ENCODE measurements around a stretch of chr7.

DNA sequence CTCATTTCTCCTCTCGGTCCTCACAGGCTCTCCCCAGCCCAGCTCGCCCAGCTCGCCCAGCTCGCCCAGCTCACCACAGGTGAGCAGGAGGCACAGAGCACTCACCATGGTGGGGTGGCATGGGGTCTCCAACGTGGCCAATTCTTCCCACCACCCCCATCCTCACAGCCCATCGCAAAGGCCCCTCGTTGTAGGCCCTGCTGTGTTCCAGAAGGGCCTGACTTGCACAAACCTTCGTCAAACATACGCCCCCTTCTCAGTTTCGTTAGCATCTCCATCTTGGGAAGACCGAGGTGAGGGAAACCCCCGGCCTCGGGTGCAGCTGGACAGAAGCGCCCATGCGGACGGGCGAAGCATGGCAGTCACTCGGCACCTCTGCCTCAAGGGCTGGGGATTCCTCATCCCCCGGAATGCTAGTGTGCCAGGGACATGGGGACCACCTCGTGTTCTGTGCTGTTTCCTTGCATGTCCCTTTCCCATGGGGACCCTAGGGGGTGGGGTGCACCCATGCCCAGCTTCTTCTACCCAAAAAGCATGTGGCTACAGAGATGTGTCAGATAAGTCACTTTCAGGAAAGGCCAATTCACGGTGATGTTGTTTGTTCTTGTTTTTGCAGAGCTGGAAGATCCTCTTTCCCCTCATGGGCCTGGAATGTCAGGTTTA is 304.5 kb downstream of the TNS3 start:
- RRBS, result 100% methylated on average over 4 of the region's 21 CpGs

- RRBS, result no CpG with 5 or more reads among the region's 2 CpGs
Measured at GRCh38 chr7:47326162-47326632, 255.7 kb downstream of the TNS3 start.

DNA sequence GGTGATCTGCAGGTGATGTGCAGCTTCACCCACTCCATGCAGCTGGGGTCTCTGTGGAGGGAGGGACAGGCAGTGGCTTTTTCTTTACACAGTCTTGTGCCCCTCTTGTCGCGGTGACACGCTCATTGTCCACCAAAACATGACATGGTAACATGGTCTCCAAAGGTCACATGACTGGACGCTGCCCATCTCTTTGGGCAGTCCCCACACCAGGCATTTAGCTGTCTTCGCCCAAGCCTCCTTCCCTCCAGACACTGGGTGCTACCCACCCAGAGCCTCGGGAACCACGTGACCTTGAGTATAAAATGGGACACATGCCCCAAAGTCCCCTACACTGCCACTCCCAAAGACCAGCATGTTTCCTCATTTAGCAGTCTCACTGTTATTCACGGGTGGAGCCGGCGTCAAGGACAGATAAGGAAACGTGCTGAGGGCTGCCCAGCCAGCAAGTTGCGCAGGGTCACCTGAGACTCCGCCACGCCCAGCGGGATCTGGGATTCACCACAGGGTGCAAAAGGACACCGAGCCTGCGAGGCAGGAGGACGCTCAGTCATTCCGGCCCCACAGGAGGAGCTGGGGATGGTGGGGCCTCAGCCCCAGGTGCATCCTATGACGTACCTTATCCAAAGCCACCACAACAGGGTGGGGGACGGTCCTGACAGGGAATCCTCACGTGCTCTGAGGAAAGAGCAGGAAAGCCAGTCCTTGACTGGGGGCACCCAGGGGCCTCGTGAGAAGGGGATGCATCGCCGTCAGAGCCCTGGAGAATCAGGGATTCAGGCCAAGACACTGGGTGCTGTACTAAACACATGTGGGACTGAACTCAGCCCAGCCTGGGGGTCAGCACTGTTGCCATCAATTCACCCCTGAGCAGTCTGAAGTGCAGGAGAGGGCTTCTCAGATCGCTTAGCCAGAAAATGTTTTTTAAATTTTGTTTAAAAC is 226.9 kb downstream of the TNS3 start:
- RRBS, result no CpG with 5 or more reads among the region's 26 CpGs

DNA sequence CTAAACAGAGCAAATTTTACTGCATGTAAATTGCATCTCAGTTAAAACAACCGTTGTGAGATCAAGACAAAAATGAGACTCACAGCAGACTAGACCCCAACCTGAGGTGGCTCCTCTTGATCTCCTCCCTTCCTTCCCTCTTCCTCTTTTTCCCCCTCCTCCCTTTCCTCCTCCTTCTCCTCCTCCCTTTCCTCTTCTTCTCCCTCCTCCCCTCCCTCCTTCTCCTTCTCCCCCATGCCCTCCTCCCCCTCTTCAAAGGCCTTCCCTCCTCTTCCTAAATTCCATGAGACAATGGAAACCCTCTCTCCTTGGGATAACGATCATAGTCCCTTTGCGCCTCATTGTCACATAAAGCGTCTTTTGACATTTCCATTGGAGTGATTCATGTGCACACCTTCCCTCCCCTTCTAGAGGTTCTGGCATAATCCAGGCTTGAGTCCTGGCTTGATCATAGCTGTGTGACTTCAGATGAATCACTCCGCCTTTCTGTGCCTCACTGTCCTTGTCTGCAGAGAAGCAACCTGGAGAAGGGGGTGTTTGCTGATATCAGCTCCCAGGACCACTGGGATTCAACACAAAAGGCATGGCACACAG is 204.3 kb downstream of the TNS3 start:
- RRBS, result no CpG with 5 or more reads among the region's 5 CpGs

DNA sequence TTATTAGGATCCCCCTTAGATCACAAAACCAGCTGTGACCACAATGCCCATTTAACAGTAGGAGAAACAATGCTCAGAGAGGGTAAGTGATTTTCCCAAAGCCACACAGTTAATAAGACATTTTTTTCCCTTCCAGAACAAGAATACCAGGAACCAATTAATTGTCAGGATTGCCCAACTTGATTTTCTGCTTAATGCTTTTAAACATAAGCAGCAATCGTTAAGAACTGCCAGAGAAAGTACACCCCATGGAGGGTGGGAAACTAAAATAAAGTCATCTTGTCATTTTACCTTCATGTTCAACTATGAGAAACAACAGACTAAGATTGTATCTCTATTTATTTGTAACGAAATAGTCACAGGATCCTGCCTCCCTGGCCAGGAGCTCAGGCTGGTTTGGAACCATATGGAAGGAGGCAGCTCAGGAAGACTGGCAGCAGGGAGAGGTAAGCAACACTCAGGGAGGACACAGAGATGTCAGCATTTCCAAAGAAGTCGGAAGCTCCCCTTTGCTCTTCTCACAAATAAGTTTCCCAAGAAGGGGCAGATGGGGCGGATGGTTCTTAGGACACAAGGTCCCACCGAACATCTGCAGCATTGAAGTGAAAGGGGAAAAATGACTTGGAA is 129.6 kb downstream of the TNS3 start:
- RRBS, result no CpG with 5 or more reads among the region's 5 CpGs

- RRBS, result no CpG with 5 or more reads among the region's 7 CpGs
Measured at GRCh38 chr7:47477889-47478488, 103.9 kb downstream of the TNS3 start.

- RRBS, result no CpG with 5 or more reads among the region's 3 CpGs
Measured at GRCh38 chr7:47552518-47552769, 29.5 kb downstream of the TNS3 start.

- RRBS, result 5% methylated on average over 3 of the region's 42 CpGs
Measured at GRCh38 chr7:47571208-47572526, 10.2 kb downstream of the TNS3 start.

GRCh38 chr7:47965183-47965573 is 14.2 kb downstream of the HUS1 start:
- RRBS, result no CpG with 5 or more reads among the region's 6 CpGs

GRCh38 chr7:47971176-47971547 is 8.3 kb downstream of the HUS1 start:
- RRBS, result no CpG with 5 or more reads among the region's 3 CpGs

DNA sequence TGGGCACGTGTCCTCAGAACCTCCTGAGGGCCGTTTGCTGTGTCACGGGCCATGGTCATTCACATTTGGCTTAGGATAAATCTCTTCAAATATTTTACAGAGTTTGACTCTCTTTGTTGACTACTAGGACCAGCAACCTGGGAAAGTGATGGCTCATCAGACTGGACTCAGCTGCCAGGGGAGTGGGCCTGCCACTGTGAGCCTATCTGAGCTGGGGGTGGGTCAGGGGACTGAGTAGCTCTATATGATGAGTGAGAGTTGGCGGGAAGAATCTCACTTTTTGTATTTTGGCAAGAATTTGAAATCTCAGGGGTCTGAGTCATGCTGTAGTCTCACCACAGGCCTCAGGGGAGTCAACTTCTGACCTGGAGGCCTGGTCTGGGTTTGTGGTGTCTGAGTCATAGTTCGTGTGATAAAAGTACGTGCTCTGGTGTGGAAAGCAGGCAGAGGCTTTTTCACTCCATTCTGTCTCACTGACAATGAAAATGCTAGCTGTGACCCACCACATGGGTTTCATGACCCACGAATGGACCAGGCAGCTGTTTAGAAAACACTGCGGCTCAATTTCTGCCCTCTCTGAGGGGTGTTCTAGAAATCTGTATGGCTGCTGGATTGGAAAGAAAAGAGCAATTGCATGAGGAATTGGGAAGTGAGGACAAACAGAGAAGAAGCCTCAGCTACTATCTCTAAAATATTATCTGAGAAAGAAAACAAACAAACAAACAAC is 4.1 kb upstream of the UPP1 start:
- RRBS, result no CpG with 5 or more reads among the region's 8 CpGs

DNA sequence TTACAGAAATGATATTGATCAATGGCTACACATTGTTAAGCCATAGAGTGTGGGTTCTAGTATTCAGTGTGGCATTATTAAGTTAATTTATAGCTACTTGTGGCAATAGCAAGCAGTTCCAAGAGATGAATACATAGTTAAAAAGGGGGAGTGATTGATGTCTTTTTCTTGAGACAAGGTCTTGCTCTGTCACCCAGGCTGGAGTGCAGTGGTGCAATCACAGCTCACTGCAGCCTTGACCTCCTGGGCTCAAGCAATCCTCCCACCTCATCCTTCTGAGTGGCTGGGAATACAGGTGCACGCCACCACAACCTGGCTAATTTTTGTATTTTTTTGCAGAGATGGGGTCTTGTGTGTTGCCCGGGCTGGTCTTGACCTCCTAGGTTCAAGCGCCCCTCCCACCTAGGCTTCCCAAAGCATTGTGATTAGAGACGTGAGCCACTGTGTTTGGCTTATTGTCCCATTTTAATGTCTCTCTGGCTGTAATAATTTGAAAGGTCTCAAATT is 21.7 kb downstream of the UPP1 start:
- RRBS, result no CpG with 5 or more reads among the region's 4 CpGs

- RRBS, result no CpG with 5 or more reads among the region's 25 CpGs
Measured at GRCh38 chr7:49772455-49773220, 800 bp upstream of the VWC2 start.

DNA sequence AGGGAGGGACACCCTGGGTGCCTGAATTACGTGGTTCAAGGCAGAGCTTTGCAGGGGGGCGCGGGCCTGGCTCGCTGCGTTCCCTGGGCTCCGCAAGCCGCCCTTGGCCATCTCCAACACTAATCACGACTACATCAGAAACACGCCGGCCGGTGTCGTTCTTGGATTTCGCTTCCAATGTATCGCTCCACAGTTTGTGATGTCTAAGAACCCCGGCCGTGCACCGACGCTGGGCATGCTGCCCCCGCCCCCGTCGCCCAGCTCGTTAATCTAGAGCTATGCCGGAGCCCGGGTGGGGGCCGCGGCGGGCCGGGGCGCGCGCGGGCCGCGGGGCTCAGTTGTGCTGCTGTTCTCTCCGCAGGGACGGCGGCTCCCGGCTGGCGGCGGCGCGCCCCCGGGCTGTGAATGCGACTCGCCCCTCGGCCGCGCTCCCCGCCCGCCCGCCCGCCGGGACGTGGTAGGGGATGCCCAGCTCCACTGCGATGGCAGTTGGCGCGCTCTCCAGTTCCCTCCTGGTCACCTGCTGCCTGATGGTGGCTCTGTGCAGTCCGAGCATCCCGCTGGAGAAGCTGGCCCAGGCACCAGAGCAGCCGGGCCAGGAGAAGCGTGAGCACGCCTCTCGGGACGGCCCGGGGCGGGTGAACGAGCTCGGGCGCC is 1.7 kb downstream of the VWC2 start:
- RRBS, result 10% methylated on average over 39 of the region's 69 CpGs

- RRBS, result no CpG with 5 or more reads among the region's 16 CpGs
Measured at GRCh38 chr7:50305373-50306118, 1.0 kb downstream of the IKZF1 start.

- RRBS, result no CpG with 5 or more reads among the region's 1 CpG
Measured at GRCh38 chr7:50310980-50311417, 6.5 kb downstream of the IKZF1 start.

DNA sequence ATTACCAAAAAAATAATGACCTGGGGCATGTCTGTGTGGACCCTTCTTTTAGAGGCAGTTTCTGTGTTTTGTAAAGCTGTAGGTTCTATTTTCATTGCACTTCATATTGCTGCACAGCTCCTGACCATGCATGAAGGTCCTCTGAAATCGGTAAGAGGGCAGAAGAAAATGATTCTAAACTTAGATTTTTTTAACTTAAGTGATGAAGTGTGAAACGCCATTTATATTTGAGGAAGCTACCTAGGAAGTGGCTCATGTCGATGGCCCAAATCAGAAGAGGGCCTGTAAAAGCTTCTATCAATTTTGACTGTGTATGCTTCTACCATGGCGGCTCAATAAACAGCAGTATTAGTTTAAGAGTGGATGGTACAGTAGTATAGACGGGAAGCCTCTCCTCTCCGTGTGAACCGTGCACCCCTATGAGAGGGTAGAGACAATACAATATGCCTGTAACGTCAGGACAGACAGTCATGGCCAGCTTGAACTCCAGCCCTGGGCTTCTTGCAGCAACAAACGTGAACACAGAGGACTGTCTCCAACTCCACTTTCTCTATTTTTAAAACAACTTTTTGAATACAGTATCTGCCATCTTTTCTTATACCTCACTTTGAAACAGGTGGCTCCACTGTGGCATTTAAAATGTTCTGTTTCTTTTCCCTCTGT is 7.6 kb downstream of the IKZF1 start:
- RRBS, result no CpG with 5 or more reads among the region's 9 CpGs

- RRBS, result no CpG with 5 or more reads among the region's 4 CpGs
Measured at GRCh38 chr7:50312621-50313347, 8.3 kb downstream of the IKZF1 start.

DNA sequence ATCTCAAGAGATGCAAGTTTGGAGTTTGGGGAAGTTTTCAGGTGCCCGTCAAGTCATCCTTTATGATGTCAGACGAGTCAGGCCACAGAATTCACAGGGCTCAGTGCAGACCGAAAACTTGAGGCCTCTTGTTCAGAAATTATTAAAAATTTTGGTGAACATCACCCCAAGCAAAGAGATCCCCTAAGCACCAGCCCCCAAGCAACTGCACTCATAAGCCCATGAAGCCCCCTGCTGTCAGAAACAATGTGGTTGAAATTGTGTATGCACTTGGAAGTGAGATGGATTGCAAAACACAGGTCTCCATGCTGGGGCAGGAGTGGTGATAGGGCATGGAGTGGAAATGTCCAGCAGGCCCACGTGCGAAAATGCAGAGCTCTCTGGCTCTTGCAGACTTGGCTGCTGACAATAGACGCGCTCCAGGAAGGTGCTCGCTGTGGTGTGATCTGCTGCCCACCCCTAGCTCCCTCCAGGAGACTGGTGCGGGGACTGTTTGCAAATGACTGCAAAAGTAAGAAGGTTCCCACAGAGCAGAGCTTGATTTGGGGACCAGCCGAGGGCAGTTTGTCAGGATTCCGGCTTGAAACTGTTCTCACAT is 11.7 kb downstream of the IKZF1 start:
- RRBS, result no CpG with 5 or more reads among the region's 11 CpGs

- RRBS, result no CpG with 5 or more reads among the region's 11 CpGs
Measured at GRCh38 chr7:50329849-50330598, 25.5 kb downstream of the IKZF1 start.

All from hTERT-HM (cell line).